Cytotoxic T cell (primary cell): Measurements from ENCODE around the gene NT5C1B.

- PRO-cap, 2 experiments: peak in 1 of 2 experiments; most common plus-strand start chr2:15561971 (in 1); most common minus-strand start chr2:15561904 (in 1)
Measured at GRCh38 chr2:15561547-15562371, 625 bp upstream of the NBAS start.

GRCh38 chr2:16013973-16014893 lies 73.9 kb downstream of the MYCN start:
- PRO-cap, 2 experiments: no peak in any of the 2 experiments

- PRO-cap, 2 experiments: no peak in any of the 2 experiments
Measured at GRCh38 chr2:16602985-16604028, 62.3 kb downstream of the CYRIA start.

GRCh38 chr2:16604510-16605039 lies 61.1 kb downstream of the CYRIA start:
- PRO-cap, 2 experiments: no peak in any of the 2 experiments

DNA sequence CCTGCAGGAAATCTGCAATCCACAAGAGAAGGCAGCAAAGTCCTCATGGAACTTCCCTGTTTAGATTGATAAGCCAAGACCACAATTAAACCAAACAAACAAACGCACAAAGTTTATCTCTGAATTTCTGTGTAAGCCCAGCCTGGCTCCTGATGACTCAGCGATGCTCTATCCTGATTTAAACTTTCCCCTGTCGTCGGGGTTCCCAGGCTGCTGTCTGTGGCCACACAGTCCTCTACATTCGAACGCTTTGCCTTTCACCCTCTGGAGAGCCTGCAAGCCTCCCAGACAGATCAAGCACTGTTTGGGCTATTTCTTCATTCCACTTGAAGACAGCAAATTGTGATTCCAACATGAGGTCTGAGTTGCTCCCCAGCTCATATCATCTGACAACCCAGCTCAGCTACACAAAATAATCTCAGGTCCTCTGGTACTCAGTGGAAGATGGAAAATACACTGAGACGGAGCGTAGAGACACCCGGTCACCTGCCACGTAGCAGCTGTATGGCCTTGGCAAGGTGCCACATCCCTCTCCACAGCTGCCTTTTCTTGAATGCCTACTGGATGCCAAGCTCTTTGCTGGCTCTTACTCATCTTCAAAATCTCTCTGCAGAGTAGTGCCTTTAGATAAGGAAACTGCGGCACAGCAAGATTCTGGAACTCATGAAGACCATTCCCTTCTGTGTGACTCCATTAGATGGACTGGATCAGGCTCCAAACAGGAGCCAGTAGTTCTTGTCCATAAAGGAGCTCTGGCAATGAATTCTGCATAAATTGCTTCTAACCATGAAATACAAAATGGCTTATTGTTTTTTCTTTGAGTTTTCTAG lies 51.1 kb downstream of the CYRIA start:
- PRO-cap, 2 experiments: no peak in any of the 2 experiments

DNA sequence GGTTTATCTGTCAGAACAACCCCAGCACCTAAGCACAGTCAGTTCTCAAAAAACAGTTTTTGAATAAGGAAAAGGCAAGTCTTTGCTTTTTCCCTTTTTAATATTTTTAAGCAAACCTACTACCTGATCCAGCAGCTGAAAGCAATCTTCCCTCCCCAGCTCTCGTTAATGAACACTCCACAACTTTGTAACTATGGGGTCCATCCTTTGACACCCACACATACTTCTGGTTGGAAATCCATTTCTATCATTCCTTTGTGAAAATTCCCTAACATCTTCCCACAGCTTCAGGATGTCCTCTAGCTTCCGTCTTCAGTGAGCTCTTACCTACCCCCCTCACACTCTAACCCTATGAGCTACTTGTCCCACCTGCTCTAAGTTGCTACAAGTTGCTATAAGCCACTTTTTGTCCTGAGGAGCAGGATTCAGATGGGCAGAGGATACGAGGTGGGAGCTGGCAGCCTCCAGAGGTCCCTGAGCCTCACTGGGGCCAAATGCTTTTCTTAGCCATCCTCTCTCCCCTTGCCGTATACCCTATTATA lies 13.6 kb downstream of the CYRIA start:
- PRO-cap, 2 experiments: no peak in any of the 2 experiments

DNA sequence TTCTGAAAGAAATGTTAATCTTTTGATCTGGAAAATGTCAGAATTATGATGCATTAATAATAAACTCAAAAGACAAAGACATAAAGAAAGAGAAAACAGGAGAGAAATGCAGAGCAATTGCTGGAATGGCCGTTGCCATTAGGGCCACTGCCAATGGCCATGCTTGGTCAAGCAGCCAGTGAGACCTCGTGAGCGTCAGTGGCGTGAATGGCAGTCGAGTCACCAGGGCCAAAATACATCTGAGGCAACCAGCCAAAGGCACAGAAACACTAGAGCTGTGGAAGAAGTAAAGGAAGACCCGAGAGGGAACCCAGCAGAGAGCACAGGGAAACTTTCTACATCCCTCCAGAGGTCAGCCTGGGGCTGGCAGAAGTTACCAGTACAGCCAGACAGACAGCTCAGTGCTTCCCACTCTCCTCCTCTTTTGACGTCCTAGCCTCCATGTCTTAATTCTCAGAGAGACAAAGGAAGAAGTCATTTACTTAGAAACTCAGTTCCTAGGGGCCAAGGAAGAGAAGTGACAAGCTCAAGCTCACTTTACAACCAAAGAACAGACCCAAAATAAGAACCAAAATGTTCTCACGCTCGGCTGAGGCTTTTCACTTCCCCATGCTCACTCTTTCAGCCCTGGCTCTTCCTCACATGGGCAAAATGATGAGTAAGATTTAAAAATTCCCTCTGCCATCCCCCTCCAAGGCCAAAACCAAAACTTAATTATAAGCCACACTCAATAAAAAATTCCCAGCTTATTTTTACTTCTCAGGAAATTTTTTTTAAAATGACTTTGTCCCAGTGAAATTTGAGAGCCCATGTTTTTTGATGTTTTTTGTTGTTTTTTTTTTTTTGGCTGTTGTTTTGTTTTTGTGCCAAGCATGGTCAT lies 8.7 kb downstream of the CYRIA start:
- PRO-cap, 2 experiments: peak in 1 of 2 experiments; most common plus-strand start position 493 of the sequence (in 1)

DNA sequence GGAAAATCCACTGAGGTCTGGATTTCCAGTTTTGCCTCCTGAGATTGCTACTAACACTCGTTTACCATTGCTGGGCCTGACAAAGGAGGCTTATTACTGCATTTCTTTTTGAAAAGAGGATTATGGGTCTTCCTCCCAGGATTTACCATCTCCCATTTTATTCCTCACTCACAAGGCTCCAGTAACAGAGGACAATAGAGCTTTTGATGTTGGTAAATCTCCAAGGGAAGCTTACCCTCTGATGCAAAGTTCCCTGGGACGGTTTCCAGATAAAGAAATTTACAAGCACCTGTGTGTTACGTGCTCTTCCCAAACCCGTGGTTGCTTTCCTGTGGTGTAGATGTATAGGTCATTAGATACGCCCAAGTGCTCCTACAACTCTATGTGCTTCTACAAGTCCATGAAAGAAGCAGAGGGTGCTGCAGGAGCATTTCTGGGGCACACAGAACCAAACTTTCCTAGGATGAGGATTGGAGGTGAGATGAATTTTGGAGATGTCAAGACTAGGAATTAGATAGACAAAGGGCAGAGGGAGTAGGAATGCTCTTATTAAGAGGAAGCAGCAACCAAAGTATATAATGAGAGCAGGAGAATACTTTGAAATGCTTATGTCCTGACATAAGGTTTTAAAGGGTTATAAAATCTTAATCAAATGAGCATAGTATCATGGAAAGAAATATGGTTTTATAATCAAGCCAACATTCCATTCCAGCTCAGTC lies 17.2 kb downstream of the VSNL1 start:
- PRO-cap, 2 experiments: no peak in any of the 2 experiments

- PRO-cap, 2 experiments: no peak in any of the 2 experiments
Measured at GRCh38 chr2:17804138-17804807, 12.0 kb upstream of the MSGN1 start.

DNA sequence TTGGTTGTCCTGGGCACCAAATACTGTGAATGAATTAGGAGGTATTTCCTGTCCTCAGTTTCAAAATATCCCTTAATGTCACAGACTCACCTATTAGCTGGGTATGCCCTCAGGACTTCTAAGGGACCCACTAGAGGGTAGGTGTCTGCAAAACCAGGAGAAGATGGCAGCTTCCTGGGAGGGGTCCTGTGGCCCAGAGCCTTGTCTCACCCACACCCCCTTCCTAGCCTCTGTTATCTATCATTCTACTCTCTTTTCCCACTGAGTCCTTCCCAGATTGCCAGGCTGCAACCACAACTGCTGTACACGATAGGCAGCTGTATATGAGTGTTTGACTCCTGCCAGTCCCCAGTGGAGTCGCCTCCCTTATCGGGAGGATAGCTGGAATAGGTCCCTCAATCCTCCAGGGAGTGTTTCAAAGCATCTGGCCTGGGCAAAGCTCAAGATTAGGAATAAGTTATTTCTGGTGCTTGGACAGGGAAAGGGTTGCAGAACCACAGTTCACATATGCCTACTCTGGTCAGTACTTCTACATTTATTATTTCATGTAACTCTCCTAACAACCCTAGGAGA lies 4.7 kb downstream of the MSGN1 start:
- PRO-cap, 2 experiments: no peak in any of the 2 experiments

DNA sequence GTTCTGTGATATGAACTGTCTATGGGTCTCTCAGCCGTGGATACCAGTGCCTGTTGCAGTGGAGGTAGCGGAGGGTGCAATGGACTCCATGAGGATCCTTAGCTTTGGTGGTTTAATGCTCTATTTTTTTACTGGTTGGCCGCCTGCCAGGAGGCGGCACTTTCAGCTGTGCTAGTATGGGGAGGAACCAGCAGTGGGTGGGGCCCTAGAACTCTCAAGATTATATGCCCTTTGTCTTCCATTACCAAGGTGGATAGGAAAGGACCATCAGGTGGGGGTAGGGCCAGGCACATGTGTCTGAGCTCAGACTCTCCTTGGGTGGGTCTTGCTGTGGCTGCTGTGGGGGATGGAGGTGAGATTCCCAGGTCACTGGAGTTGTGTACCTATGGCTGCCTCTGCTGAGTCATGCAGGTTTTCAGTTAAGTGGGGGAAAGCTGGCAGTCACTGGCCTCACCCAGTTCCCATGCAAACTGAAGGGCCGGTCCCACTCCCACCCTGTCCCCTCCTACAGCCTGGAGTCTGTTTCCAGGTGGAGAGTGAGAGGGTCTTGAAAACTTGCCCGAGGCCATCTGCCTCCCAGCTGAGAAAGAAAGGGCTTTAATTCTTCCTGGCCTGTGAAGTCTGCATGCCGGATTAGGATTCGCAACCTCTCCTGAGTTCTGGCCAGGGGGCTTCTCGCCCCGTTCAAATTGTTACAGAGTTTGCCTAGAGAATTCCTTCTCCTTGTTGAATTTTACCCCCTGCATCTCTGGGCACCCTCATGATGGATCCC lies 14.5 kb downstream of the KCNS3 start:
- PRO-cap, 2 experiments: no peak in any of the 2 experiments

GRCh38 chr2:17977081-17977461 lies 98.6 kb downstream of the KCNS3 start:
- PRO-cap, 2 experiments: no peak in any of the 2 experiments

GRCh38 chr2:18297596-18298056 lies 262.8 kb downstream of the RDH14 start:
- PRO-cap, 2 experiments: no peak in any of the 2 experiments

DNA sequence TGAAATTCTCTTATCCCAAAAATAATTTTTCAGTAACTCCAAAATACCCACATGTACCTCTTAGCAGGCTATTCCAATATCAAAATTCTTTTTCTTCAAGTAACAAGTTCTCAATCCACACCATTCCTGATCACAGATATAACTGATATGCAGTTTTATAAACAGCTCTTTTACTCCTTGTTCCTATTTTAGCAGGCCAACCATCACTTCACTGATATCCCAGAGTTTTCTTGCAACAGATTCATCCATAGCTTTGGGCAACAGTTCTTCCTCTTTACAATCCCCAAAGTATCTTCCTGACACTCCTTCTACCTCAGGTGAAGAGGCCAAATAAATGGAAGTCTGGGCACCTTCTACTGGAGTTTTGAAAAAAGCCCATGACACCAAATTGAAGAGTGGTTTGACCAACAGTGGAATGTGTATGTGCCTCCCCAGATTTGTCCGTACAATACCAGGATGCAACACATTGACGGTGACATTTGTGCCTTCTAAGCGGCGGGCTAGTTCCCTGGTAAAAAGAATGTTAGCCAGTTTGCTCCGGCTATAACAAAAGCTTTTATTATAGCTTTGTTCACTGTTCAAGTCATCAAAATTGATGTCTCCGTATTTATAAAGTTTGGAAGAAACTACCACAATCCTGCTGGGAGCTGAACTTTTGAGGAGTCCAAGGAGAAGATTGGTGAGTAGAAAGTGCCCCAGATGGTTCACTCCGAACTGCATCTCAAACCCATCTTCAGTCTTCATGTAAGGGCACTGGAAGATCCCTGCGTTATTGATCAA lies 5.3 kb downstream of the RDH14 start:
- PRO-cap, 2 experiments: no peak in any of the 2 experiments

GRCh38 chr2:18589346-18589808 lies at the start of gene NT5C1B:
NT5C1B (minus strand) TSS chr2:18589569.
- PRO-cap, 2 experiments: no peak in any of the 2 experiments

DNA sequence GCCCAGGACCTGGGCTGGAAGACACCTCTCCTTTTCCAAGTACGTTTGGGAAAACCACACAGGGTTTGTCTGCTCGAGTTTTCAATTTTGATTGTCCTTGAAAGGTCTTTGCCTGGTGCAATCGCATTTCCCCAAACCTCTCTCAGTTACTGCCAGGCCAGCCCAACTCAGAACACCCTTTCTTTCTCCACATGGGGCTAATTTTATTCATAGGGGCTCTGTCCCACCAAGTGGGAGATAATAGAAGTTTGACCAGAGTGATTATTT lies 272.1 kb downstream of the OSR1 start:
- PRO-cap, 2 experiments: no peak in any of the 2 experiments

DNA sequence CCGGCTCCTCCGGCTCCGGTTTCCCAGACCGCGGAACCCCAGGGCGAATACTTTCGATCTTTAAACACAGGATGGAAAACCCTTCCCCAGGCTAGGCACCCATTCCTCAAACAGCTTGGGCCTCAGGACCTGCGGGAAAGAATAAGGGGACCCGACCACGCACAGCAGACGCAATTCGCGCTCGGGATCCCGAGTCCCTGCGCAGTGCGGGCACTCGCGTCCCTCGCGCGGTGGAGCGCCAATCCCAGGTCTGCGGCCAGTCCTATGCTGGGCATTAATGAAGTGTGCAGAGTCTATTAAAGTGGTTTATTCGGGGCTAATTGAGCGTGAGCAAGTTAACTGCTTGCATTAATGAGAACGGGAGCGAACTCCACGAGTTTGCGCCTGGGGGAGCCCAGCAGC lies 1.9 kb downstream of the OSR1 start:
- PRO-cap, 2 experiments: no peak in any of the 2 experiments

DNA sequence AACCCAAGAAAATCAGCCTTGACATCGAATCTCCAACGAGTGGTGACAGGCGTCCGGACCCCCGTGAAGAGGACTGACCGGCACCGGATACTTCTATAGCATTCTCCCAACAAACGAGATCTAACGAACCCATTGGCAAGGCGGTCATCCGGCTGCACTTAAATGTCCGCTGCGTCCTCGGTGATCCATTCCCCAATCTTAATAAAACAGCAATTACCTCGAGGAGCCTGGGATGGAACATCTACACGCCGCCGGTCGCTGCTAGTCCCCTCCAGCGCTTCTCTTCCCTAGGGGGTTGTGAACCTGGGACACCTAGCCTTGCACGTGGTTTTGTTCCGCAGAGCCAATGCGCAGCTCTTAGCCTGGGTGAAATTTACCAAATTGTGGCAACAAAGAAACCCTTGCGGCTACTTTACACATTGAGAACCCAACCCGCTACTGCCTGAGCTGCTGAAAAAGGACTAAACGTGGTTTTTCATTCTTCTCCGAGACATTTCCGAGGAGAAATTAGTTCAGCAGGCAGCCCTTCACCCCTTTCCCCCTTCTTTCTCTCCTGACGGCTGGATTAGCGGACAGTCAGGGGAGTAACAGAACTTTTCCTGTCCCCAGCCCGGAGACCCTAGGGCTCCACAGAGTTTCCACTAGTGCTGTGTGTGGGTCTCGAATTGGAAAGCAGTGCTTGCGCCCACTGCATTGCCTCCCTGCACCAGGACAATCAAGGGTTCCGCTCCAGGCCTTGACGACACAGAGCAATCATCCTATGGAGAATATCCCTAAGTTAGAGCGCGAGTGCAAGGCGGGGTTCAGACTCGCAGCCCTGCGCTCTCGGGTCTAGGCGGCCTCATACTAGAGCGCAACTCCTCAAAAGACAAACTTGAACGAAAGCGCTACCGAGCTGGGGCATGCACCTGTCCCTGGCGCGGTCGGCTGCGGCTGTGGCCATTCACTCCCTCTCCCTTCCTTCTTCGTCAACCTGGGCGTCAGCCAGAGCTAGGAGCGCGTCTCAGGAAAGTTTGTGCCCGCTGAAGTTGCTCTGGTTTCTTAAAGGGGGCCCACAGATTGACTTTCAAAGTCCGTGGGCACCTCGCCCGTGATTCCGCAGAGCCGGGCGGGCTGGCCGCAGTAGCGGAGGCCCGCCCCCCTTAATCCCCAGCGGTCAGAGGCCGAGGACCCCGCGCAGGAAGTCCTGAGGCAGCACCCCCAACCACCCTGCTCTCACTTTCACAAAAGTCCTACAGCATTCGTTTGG lies 1.0 kb downstream of the OSR1 start:
- PRO-cap, 2 experiments: no peak in any of the 2 experiments

- PRO-cap, 2 experiments: no peak in any of the 2 experiments
Measured at GRCh38 chr2:19538320-19539027, 180.1 kb upstream of the OSR1 start.

GRCh38 chr2:19899841-19900372 lies 1.9 kb downstream of the TTC32 start:
- PRO-cap, 2 experiments: peak in 2 of 2 experiments; most common plus-strand start chr2:19900283 (in 1); most common minus-strand start chr2:19900087 (in 2)